ENCODE data around the gene YES1.

DNA sequence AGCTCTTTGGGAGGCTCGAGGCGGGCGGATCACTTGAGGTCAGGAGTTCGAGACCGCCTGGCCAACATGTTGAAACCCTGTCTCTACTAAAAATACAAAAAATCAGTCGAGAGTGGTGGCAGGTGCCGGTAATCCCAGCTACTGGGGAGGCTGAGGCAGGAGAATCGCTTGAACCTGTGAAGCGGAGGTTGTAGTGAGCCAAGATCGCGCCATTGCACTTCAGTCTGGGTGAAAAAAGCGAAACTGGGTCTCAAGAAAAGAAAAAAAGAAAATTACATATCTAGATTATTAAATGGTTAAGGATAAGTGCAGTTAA lies 1.7 kb downstream of the USP14 start:
- PRO-cap: no peak

DNA sequence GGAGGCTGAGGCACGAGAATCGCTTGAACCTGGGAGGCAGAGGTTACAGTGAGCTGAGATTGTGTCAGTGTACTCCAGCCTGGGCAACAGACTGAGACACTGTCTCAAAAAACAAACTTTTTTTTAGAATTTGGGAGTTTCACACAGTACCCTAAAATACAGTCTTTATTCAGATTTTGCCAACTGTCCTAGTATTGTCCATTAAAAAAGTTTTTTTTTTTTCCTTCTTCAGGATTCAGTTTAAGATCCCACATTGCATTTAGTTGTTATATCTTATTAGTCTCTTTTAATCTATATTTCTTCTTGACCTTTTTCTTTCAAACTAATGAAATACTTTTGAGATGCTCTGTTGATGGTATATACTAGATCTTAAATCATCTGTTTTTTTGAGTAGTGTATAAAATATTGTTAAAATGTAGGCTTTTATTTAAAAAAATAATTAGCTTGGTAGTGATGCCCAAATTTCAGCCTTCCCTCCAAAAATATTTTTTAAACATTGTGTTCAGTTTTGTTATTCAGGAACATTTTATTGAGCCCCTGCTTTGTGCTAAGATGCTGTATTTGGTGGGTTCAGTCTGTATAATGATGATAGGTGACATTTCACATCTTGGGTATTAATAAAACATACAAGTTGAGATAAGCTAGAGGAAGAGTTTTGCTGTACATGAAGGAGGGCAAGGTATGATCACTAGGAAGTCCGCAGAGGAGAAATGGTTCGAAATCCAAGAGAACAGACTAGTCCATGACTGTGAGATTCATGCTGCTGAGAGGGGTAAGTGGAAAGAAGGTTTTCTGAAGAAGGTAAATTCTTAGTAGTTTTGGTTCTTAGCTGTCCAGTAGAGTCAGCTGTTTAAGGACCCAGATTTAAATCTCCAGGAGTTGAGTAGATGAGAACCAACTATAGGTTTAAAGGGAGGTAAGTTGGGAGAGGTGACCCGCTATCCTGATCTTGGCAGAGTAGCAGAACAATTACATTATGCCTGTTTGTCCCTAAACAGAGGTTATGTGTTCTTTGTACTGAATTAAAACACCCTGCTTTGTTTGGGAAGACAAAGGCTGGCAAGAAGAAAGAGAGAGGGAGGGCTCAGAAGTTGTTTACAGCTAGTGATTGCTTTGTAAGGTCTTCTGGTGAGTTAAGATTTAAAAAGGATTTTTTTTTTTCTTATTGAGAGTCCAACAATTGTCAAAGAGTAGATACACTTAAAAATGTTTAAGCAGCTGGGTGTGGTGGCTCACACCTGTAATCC lies 36.9 kb downstream of the USP14 start:
- PRO-cap: no peak

DNA sequence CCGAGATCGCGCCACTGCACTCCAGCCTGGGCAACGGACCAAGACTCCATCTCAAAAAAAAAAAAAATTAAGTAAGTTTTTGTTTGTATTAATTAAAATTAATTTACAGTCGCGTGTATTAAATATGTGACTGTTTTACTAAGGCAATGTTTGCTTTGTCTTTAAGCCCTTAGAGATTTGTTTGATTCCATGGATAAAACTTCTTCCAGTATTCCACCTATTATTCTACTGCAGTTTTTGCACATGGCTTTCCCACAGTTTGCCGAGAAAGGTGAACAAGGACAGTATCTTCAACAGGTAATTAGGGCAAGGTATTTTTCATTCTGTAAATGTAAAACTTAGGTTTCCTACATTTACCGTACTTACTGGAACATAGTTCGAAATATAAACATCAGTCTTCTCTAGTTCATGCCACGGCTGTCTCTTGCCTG lies 38.1 kb downstream of the USP14 start:
- PRO-cap: no peak

DNA sequence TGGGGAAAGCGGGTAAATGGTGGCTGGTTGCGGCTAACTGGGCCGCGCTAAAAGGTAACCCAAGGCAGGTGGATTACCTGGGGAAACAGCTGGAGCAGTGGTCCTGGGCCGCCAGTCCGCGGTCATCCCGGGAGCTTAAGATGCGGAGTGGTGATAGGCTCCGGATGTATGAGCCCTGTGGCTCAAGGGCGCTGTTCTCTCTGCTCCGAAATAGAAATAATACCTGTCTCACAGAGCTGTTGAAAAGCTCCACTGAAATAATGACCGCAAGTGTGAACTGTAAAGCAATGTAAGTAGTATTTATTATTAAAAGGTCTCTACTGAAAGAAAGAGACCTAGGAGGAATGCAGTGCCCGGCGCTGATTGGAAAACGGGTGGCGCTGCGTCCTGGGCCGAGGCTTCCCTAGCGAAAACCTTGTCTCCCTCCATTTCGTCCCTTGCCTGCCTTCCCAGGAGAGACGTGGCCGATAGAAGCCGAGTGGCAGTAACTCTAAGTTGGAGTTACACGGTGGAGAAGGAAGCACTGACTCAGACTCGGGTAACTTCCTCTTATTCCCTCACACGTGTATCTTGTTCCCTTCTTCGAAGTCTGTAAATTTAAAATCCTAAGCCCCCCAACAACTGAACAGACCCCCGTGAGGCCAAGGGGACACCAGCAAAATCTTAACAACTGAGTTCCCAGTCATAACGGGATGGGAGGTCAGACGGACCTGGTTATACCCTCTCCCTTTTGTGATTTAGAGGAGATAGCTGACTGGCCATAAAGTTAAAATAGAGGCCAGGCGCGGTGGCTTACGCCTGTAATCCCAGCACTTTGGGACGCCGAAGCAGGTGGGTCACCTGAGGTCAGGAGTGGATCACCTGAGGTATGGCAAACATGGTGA lies 731 bp upstream of the THOC1 start:
- PRO-cap: no peak

DNA sequence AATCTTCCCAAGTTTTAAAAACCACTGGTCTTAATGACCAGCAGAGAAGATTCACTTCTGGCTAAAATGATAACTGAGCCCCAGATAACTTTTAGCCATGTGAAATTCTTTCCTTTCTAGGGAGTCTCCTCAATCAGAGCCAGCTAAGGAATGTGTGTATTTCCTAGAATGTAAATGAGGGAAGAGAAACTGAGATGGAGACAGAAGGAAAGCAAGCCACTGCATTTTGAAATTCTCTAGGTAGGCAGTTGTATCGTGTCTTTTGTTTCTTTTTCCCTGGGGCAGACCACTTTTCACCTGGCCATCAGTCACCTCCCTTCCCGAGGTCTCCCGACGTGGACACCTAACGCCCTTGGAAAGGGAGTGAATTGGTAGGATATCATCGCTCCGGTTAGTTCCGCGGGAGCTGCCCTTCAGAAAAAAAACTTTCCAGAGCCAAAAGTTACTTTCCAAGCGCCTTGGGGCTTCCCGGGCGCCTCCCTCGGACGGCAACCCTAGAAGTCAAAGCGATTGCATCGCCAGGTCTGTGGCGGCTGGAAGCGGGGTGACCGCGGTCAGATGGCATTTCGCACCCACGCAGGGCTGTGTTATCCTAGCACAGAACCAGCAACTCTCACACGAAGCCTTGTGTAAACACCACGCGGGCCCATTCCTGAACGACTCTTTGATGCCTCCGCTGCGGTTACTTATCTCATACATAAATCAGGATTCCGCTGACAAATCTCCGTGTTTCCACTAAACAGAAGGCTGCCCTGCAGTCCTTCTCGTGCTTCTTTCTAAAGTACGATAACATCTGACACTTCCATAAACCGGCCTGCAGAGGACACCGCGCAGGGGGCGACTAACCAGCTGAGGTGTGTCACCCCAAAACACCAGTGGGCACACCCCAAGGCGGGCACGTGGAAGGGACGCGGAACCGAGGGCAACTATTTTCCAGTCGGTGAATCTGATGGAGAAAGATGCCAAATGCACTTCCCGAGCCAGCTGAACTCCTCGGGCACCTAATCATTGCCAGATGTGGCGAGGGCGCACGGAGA lies 1.2 kb downstream of the COLEC12 start:
- PRO-cap: no peak

GRCh38 chr18:657233-657443 lies 315 bp upstream of the TYMS start:
- PRO-cap: no peak

GRCh38 chr18:712094-712474 lies 346 bp downstream of the ENOSF1 start:
- PRO-cap: no peak

DNA sequence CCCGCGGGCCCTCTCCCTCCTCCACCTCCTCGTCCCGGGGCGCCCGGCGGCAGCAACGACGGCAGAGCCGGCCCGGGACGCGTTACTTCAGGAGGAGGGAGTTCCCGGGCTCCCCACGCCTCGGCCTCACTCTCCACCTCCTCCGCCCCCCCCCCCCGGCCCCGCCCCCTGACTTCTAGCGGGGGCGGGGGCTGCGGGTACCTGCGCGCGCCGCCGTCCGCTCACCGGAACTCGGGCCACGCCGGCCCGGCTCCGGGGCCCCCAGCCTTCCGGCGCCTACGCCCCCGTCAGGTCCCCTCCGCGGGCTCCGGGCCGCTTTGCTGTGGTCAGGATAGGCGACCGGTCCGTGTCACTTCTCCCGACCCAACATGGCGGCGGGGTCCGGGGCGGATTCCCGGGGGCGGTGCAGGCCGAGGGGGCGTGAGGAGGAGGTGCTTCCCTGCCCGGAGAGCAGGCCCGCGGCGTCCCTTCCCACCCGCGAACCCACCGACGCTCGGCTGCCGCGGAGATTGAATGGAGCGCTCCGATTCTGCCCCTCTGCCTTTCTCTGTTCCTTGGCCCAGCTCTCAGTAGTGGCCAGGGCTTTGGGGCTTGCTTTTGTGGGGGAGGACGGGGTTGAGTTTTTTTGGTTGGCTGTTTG lies at the start of gene YES1:
Gene YES1 (minus strand): TSS at position 60 of the 640 bp plus-strand sequence.
- PRO-cap: bidirectional peak, plus-strand start at position 240 of the sequence, minus-strand start at position 60 of the sequence

DNA sequence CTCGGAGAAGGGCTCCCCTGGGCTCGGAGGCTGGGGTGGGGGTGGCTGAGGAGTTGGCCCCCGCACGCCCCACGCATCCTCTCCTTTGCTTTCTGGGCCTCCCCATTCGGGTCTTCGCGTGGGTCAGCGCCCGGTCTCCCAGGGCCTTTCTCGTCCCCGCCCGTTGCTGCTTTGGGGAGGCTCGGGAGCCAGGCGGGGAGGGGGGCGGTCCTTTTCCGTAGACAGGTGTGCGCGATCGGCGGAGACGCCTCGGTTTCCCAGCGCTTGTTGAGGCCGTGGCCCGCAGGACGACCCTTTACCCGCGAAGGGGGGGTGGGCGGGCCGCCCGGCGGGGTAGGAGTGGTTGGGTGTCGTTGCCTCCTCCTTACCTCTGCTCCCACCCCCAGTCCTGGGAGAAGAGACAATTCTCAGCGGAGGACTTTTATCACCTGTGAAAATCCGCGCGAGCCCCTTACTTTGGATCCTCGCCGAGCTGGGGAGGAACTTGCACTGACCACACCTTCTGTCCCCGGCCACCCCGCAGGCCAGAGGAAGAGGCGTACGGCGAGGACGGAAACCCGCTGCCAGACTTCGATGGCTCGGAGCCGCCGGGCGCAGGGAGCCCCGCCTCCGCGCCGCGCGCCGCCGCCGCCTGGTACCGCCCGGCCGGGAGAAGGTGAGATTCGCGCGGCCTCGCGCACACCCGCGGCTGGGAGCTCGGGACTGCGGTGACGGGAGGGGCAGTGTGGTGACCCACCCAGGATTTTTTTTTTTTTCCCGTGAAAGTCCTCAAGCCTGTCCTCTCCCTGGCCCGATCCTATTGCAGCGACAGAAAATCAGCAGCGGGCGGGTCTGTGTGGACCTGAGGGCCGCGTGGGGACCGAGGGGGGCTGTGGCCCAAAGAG lies 2.7 kb downstream of the ADCYAP1 start:
- PRO-cap: no peak

GRCh38 chr18:985104-985802 lies 80.6 kb downstream of the ADCYAP1 start:
- PRO-cap: no peak

DNA sequence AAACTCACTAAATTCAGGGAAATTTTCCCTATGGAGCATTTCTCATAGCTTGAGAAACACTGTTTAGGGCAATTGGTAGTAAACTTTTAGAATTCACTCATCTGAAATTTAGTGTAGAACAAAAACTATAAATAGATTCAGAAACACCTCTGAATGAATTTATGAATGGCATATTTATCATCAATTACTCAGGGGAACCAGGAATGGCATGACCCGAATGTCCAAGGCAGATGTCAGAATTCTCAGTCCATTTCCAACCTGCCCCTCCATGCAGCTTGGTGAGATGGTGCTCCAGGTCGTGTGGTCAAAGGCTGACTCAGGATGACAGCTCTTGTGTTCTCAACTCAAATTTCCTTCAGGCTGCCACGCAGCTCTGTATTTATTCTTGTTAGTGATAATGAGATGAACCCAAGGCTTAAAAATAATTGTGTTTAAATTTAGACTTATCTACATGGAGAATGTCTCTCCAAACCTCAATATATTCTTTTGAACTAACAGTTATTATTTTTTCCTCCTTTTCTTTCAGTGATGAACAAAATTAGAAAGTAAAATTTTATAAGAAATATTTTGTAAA lies 146.9 kb downstream of the METTL4 start:
- PRO-cap: no peak

DNA sequence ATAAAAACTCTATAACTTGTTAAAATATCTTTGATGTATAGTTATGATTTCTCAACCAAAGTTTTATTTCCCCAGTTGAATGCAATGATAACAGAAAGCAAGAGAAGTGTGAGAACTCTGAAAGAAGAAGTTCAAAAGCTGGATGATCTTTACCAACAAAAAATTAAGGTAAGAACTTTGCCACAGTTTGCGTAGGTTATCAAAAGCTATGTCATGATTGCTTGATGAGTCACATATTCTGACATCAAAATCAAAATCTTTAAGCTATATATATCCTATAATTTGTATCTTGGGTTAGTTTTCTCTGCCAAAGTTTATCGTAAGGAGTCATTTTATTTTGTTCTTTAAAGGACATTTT lies 35.0 kb downstream of the NDC80 start:
- PRO-cap: no peak

- PRO-cap: no peak
Observed at GRCh38 chr18:2657192-2657498, 1.6 kb downstream of the SMCHD1 start.

DNA sequence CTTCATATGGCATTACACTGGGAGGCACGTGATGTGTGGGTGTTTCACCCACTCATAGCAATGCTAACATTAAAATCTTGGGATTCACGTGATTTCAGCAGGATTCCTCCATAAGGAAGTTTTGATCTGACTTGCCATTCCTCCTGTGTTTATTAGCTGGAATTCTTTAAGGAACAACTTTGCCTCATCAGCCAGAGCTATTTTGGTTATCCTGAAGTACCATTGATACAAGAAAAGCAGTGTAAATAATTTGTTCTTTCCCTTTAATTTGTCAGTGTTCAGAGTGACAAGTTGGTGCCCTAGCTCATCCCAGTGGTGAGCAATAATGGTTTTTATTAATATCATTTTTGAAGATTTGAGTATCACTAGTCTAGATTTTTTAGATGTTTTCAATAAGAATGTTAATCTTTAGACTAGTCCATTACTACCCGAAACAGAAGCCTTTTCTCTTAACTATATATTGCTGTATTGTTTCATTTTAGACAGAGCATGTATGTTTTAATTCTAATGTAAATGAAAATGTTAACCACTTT lies 9.2 kb downstream of the SMCHD1 start:
- PRO-cap: no peak

DNA sequence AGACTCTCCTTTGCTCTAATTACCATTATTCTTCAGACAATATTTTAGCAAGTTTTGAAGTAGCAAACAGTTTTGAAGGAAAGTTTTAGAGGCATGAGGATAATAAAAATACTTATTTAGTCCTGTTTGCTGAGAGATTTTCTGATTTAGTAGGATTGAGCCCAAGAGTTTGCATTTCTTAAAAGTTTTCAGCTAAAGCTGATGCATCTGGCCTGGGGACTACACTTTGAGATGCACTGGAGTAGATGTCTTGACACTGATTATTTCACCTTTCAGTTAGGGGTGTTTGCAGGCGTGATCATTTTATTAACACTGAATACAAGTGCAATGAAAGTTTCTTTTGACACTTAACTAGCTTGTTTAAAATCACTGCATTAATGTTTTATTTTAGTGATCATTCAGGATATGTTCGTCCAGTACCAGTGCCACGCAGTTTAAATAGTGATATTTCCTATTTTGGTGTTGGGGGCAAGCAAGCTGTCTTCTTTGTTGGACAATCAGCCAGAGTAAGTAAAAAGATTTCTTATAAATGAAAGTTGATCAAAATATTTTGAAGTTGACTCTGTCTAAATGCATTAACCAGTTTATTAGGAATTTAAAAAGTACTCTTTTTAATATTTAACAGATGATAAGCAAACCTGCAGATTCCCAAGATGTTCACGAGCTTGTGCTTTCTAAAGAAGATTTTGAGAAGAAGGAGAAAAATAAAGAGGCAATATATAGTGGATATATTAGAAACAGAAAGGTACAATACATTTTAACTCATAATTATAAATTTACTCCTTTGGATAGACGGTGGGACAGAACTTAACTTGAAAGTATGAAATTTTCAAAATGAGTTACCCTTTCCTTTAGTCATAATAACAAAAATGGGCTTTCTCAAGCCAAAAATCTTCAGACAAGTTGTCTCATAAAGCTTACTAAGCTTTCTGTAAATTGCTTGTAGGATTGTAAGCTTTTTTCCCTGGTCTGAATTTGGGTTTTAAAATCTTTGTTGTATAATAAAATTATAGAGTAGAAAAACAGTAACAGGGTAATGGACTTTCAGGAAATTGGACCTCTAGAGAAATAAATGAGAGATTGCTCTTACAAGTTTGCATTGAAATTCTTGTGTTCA lies 32.8 kb downstream of the SMCHD1 start:
- PRO-cap: no peak

- PRO-cap: no peak
Observed at GRCh38 chr18:2857212-2858234, 10.7 kb downstream of the EMILIN2 start.

GRCh38 chr18:2891247-2891777 lies 44.5 kb downstream of the EMILIN2 start:
- PRO-cap: no peak

GRCh38 chr18:2955942-2956677 lies 56.8 kb downstream of the LPIN2 start:
- PRO-cap: no peak

- PRO-cap: no peak
Observed at GRCh38 chr18:2964277-2965010, 48.5 kb downstream of the LPIN2 start.

- PRO-cap: unidirectional peak, minus-strand start at chr18:3178001
Observed at GRCh38 chr18:3177790-3178839, 41.7 kb downstream of the MYOM1 start.